Cardiac atrium fibroblast (primary cell): ENCODE data around the genes CCDC43 and DCAKD.

GRCh38 chr17:43772809-43773733, 5.7 kb downstream of the DUSP3 start:
- RAMPAGE, long total RNA, result no peak

- RAMPAGE, long total RNA, result no peak
Measured at GRCh38 chr17:43775011-43775670, 3.6 kb downstream of the DUSP3 start.

- RAMPAGE, long total RNA, result no peak
Measured at GRCh38 chr17:43823157-43823981, 9.6 kb downstream of the MPP3 start.

DNA sequence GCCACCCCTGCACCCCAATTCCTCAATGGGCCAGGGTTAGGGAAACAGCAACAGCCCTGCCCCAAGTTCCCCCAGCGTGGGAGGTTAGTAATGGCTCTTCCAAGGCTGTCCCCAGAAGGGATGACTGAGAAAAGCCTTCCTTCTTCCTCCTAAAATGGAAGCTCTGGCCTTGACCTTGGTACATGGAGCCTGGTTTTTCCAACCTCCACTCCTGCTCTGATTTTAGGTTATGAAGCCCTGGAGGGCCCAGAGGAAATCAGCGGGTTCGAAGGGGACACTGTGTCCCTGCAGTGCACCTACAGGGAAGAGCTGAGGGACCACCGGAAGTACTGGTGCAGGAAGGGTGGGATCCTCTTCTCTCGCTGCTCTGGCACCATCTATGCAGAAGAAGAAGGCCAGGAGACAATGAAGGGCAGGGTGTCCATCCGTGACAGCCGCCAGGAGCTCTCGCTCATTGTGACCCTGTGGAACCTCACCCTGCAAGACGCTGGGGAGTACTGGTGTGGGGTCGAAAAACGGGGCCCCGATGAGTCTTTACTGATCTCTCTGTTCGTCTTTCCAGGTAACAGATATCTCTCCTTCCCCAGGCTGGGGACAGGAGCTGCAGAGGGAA, 1.5 kb downstream of the CD300LG start:
- RAMPAGE, long total RNA, result no peak

DNA sequence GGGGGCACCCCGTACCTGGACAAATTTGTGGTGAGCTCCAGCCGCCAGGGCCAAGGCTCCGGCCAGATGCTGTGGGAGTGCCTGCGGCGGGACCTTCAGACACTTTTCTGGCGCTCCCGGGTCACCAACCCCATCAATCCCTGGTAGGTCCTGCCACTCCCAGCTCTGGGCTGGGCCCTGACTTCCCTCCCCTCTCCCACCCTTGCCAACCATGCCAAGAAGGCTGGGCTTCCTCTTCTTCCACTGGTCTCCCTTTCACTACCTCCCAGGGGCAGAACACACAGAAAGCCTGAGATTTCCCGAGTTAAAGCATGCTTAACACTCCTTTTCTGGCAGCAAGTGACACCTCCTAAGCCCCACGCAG, 3.2 kb downstream of the NAGS start:
- RAMPAGE, long total RNA, result no peak

- RAMPAGE, long total RNA, result no peak
Measured at GRCh38 chr17:44008952-44009482, 4.6 kb downstream of the NAGS start.

DNA sequence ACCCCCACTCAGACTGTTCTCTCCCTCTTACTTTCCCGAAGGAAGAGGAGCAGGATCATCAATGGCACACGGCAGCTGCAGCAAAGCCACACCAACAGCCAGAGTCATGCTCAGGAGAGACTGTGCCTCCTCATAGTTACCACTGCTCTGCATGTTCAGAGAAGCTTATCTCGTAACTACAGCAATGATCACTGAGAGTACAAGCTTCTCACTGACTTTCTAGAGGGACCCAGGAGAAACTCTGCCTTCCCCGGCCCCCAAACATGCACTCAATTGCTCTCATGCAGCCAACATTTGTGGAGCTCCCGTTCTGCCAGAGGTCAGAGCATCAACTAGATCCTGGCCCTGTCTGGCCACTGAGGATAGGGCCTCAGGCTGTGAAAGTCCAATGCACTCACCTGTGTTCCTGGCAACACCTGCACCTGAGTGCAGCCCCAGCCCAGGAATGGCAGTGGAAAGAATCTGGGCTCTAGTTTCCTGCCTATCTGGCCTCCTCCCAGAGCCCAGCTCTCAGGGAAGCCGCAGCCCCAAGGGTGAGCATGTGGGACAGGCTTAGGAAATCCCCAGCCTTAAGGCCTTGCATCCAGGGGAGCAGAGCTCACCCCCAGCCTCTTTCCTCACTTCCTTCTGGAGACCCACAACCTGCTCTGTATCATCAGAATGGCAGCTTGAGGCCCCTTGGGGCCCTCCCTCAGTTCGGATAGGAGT, 10.4 kb upstream of the TMEM101 start:
- RAMPAGE, long total RNA, result no peak

DNA sequence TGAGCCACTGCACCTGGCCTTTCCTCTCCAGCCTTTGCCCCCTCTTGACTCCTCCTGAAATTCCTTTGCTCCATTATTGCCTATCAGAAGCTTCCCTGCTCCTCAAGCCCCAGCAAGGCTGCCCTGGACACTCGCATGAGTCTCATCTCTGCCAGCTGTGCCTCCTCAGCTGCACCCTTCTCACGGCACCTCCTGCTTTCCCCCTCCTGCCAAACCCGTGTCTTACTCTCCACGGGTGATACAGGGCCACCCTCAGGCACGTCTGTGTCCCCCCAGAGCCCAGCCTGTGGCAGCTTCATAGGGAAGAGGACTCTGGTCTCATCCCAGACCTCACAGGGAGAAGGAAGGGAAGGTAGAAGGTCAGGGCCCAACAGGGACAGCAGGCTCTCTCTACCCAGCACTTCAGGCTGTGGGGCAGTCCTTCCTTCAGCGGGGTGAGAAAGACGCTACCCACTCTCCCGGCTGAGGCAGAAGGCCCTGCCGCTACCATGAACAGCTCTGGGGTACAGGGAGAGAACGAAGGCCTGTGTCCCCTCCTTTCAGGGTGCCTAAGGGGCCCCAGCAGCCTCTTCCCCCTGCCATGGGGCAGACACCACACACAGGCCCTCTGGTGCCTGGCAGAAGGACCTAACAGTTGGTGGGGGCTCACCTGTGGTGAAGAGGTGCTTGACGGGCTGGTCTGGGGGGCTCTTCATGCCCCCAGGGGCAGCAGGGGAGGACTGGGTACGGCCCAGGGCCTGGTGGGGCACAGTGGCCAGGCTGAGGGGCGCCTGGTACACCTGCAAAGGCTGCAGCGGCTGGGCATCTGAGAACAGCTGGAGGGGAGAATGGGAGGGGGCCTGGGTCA, 15.6 kb downstream of the G6PC3 start:
- RAMPAGE, long total RNA, result no peak

- RAMPAGE, long total RNA, result no peak
Measured at GRCh38 chr17:44198202-44199143, 1.2 kb downstream of the ATXN7L3 start.

DNA sequence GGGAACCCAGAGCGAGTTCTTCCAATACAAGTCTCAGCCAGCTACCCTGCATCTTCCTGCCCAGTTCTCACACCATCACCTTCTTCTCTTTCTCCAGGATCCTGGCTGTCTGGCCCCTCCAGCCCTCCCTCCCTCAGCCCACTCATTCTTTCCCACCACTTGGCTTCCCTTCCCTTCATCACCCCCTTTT, 5.8 kb downstream of the UBTF start:
- RAMPAGE, long total RNA, result no peak

- RAMPAGE, long total RNA, result no peak
Measured at GRCh38 chr17:44222927-44223407, 3.5 kb upstream of the UBTF start.

DNA sequence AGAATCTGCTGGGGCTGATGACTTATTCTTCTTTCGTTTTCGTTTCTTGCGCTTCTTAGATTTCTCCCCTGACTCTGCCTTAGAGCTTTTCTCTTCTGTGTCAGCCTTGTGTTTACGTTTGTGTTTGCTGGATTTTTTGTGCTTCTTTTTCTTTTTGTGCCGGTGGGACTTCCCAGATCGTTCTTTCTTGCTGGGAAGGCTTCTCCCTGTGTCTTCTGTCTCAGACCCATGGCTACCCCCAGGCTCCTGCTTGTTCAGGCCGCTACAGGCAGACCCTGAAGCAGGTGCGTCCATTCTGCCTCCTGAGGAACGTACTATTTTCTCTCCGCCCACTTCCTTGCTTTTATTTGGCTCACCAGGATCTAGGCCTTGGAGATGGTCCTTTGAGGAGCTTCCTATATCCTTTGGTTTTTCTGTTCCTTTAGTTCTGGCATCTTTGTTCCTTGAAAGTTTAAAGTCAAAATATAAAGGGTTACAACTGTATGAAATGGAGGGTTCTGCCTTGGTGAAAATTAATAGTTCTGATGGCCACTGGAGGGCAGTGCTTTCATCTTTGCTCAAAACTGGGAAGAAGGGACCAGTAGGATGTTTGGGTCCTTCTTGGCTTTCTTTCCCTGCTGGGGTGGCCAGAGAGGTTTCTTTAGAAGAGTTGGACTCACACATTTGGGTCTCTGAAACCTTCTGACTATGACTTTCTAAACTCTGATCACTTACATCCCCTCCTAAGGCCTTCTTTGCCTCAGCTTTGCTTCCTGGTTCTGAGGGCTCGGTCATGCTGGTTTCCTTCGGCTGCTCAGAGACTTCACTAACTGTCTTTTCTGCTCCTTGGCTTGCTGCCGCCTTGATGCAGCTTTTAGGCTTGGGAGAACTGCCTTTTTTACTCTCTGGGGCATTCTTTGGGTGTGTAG, 10.7 kb upstream of the ITGA2B start:
- RAMPAGE, long total RNA, result no peak

GRCh38 chr17:44533446-44533949, 23.8 kb upstream of the FZD2 start:
- RAMPAGE, long total RNA, result no peak

DNA sequence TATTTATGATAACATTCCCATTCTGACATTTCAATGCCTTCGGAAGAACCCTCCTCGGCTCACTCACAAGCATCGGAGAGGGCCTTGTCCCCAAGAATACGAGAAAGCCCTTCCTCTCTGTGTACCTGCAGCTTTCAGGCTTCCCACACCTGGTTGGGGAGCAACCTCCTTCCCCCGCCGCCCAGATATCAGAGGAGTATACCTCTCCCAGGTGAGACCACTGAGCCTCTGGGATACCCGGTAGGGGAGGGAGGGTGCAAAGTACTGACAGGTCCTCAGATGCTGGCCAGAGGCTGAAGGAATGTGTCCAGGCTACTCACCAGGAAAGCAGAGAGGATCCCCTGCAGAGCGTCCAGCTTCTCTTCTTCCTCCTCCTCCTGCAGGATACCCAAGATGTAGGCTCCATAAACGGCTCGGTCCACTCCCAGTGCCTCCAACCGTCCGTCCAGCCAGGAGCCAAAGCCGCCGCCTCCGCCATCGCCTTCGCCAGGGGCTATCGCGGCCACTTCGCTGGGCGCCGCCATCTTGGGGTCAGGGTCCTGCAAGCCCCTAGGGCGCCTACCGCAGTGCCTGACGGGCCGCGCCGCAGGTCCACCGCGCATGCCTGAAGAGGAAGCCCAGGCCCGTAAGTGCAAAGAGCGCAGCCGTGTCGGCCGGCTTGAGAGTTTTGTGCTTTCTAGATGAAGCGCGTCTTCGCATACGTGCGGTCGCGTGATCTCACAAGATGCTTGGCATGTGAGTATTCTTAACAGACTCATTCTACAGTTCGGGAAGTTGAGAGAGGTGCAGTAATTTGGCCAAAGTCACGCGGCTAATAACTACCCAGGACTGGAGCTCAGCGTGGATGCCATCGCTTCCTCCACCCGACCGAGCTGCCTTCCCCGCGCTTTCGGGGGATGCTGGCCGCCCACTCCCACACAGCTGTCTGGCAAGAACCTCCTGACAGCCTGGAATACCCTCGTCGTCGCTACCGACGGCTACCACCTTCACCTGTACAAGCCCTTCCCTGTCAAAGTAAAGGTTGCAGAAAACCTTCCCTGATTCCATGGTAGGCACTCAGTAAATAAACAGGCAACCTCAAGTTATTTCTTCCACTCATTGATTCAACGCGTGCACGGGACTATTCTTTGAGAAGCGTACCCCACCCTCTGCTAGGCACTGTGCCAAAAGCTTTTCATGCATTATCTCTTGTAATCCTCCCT, at the start of gene CCDC43:
Gene CCDC43 (minus strand): TSS at position 547 of the 1,202 bp plus-strand sequence.
- RAMPAGE, long total RNA, result no peak

DNA sequence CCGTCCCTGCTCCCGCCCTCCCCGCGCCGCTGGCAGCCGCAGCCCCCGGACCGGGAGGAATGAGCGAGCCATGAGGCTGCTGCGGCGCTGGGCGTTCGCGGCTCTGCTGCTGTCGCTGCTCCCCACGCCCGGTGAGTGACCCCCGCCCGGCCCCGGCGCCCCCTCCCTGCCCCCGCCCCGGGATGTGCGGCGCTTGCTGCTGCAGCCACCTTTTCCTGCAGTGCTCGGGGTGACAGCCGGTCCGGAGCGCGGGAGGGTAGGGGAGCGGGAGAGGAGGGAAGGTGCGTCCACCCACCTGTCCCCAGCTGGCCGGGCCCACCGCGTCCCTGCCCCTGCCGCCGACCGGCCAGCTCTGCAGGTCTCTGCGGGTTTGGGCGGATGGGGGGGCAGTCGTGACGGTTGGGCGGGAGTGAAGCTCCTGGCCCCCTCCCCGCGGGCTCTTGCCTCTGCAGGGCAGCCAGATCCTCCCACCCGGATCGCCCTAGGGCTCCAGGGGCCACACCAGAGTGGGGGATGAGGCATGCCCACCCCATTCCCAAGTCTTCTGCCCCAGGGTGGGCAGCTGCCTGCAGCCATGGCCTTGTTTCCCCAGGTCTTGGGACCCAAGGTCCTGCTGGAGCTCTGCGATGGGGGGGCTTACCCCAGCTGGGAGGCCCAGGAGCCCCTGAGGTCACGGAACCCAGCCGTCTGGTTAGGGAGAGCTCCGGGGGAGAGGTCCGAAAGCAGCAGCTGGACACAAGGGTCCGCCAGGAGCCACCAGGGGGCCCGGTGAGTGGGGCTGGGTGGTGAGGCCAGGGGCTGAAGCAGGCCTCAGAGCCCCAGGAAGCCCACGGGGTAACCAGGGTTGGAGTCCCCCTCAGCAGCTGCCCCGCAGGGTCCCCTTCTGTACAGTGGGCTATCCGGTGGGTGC, 597 bp downstream of the ADAM11 start:
- RAMPAGE, long total RNA, result no peak

- RAMPAGE, long total RNA, result no peak
Measured at GRCh38 chr17:44778644-44779691, 20.2 kb downstream of the ADAM11 start.

DNA sequence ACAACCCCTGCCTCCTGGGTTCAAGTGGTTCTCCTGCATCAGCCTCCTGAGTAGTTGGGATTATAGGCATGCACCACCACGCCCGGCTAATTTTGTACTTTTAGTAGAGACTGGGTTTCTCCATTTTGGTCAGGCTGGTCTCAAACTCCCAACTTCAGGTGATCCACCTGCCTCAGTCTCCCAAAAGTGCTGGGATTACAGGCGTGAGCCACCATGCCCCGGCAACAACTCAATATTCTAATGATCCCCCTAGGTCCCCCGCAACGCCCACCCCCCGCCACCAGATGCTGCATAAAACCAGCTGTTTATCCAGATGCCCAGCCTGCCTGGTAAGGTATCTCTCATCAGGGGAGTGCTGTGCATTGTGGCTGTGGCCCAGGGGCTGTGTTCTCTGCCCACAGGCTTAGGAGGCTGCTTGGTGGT, 1.2 kb downstream of the HIGD1B start:
- RAMPAGE, long total RNA, result no peak

DNA sequence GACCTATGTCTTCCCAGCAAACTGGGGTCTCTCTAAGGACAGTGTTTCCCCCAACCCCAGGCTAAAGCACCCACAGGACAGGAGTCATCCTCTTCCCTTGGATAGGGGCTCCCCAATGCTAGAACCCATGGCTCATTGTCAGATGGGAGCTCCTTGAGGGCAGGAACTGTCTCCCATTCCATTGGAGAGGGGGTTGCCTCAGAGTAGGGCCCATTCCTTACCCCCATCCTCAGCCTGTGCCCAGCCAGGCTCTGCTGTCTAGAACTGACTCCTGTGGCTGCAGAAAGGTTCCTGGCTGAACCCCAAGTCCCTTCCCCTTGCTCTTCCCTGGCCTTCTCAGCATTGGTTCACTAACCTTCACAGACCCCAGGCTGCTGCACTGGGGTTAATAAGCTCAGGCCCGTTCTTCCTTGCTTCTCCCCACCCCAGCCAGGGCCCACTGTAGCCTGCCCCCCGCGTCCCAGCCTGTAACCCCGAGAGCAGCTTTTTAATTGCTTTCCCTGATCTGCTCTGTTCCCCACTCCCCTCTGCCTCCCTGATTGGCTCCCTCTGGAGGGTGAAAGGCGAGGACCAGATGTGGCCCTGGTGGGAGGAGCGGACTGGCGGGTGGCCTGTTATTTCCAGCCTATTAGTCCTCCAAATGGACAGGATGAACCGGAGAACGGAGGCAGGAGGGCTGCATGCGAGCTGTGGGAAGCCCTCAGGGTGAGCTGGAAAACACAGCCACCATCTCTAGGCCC, 5.9 kb upstream of the GFAP start:
- RAMPAGE, long total RNA, result no peak

DNA sequence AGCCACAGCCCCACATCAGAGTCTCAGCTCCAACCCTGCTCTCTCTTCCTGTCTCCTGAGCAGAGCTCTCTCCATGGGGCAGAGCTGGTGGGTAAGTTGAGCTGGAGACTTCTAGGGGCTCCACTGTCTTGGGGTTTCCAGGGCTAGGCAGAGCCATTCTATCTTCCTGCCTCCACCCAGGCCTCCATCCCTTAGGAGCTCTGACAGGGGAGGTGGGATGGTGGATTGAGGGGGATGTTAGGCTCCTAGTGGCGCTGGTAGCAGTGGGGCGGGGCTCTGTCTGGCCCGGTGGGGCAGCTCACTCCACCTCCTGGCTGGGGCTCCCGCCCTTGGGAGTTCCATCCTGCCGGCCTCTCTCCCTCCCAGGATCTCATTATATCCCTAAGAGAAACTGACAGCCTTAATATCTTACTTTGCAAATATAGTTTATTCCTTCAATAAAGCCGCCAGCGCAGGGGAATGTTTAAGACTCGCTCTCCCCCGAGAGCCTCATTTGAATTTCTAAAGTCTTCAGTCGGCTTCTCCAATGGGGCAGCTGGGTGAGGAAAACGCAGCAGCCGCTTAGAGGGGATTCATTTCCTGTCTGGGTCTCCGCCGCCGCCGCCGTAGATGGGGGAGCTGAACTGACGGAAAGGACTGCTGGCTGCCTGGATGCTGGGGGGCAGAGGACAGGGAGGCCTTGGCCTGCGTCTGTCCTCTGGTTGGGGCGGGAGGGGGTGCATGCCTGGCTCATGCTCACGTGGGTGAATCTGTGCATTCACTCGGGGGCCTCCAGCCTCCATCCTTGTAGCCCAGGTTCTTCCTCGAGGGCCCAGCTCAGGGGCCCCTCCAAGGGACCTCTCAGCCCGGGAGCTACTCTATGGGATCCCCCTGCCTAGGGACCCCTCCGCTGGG, 19.4 kb upstream of the C1QL1 start:
- RAMPAGE, long total RNA, result no peak

- RAMPAGE, long total RNA, result start-site peak on the minus strand at chr17:45051422-45051529, 25 and 25 reads in 2 replicates
Measured at GRCh38 chr17:45051007-45052290, at the start of gene DCAKD. Gene DCAKD, minus strand, starts transcription at chr17:45051632.